Gastrocnemius medialis (tissue), 3 donors: ENCODE data around the gene ANXA5.

GRCh38 chr4:113316664-113317504 is 267.4 kb downstream of the ANK2 start:
- PRO-cap: no peak
- RAMPAGE, long total RNA, 3 experiments: no peak in any of the 3 experiments

- PRO-cap: no peak
- RAMPAGE, long total RNA, 3 experiments: no peak in any of the 3 experiments
Measured at GRCh38 chr4:113406685-113407164, 354.8 kb downstream of the CAMK2D start.

GRCh38 chr4:113453226-113453664 is 308.3 kb downstream of the CAMK2D start:
- PRO-cap: no peak
- RAMPAGE, long total RNA, 3 experiments: no peak in any of the 3 experiments

DNA sequence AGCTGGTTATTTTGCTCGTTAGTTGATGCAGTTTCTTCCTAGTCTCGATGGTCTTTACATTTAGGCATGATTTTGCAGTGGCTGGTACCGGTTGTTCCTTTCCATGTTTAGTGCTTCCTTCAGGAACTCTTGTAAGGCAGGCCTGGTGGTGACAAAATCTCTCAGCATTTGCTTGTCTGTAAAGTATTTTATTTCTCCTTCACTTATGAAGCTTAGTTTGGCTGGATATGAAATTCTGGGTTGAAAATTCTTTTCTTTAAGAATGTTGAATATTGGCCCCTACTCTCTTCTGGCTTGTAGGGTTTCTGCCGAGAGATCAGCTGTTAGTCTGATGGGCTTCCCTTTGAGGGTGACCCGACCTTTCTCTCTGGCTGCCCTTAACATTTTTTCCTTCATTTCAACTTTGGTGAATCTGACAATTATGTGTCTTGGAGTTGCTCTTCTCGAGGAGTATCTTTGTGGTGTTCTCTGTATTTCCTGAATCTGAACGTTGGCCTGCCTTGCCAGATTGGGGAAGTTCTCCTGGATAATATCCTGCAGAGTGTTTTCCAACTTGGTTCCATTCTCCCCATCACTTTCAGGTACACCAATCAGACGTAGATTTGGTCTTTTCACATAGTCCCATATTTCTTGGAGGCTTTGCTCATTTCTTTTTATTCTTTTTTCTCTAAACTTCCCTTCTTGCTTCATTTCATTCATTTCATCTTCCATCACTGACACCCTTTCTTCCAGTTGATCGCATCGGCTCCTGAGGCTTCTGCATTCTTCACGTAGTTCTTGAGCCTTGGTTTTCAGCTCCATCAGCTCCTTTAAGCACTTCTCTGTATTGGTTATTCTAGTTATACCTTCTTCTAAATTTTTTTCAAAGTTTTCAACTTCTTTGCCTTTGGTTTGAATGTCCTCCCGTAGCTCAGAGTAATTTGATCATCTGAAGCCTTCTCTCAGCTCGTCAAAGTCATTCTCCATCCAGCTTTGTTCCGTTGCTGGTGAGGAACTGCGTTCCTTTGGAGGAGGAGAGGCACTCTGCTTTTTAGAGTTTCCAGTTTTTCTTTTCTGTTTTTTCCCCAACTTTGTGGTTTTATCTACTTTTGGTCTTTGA is 268.0 kb downstream of the CAMK2D start:
- PRO-cap: no peak
- RAMPAGE, long total RNA, 3 experiments: no peak in any of the 3 experiments

DNA sequence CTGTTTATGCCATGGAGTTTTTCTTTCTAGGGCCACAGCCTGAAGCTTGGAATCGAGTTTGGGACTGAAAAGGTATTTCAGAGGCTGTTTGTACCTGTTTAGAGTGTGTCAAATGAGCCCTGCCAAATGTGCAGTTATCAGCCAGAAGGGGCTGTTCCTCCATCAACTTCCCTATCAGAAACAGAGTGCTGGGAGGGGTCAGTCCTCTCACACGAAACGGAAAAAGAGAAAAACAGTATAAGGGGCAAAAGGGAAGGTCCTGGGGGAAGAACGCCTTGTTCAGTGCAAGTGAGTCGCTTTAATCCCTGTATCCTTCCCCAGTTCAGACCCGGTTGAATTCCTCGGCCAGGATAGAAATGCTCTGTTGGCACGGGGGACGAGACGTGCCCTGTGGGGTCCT is 199.9 kb upstream of the NDST3 start:
- PRO-cap: no peak
- RAMPAGE, long total RNA, 3 experiments: no peak in any of the 3 experiments

DNA sequence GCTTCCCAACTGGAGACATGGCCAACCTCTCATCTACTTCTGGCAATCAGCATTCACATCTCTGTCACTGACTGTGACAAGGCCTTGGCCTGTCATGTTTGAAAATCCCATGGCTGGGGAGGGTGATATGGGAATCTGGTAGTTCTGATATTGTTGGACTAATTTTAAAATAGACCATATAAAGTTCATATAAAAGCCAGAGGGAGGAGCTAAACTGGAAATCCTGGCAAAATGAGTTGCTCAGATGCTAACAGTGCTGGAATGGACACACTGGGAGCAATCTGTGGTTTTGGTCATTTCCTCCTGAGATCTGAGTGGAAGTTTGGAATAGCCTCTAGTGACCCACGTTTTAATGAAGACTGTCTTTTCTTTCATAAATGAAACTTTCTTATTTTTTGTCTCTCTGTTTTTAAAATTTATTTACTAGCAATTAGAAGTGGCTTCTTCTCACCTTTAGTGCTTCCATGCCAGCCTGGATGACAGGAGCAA is 66.4 kb downstream of the METTL14 start:
- PRO-cap: no peak
- RAMPAGE, long total RNA, 3 experiments: no peak in any of the 3 experiments

DNA sequence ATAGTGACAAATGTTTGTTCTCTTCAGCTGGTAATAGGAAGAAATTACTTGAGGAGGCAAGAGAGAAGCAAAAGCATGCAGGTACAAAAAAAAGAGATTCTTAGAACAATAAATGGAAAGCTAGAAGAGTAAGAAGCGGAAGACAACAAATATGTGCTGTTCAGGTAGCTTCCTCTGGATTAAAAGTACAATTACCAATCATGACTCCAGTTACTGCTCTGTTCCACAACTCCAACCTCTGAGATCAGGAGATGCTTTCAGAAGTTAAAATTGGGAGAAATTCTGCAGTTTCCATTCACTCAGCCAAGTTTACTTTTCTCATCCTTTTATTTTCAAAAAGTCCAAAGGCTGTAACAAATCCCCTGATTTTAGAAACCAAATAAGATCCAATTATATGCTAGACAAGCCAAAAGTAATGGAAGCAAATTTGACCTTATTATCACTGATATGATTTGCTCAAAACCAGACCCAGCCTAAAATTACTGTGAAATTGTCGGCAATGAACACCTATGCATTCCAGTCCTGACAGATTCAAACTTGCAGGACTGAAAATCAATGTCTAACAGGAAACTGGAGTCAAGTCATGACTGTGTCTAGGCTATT is 65.6 kb downstream of the SEC24D start:
- PRO-cap: no peak
- RAMPAGE, long total RNA, 3 experiments: no peak in any of the 3 experiments

GRCh38 chr4:118948441-118948833 is 59.8 kb downstream of the SYNPO2 start:
- PRO-cap: unidirectional peak, minus-strand start at chr4:118948710
- RAMPAGE, long total RNA, 3 experiments: no peak in any of the 3 experiments

- PRO-cap: bidirectional peak, plus-strand start at chr4:119046513, minus-strand start at chr4:119046419
- RAMPAGE, long total RNA, 3 experiments: no peak in any of the 3 experiments
Measured at GRCh38 chr4:119046365-119046773, 89.3 kb upstream of the MYOZ2 start.

DNA sequence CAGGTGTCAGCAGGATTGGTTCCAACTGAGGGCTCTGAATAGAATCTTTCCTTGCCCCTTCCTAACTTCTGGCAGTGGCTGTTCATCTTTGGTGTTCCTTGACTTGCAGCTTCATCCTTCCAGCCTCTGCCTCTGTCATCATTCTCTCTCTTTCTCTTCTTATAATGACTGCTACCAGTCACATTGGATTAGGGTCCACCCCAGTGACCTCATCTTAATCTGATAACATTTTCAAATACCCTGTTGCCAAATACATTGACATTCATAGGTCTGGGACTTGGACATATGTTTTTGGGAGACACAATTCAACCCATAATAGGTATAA is 6.7 kb downstream of the USP53 start:
- PRO-cap: no peak
- RAMPAGE, long total RNA, 3 experiments: no peak in any of the 3 experiments

DNA sequence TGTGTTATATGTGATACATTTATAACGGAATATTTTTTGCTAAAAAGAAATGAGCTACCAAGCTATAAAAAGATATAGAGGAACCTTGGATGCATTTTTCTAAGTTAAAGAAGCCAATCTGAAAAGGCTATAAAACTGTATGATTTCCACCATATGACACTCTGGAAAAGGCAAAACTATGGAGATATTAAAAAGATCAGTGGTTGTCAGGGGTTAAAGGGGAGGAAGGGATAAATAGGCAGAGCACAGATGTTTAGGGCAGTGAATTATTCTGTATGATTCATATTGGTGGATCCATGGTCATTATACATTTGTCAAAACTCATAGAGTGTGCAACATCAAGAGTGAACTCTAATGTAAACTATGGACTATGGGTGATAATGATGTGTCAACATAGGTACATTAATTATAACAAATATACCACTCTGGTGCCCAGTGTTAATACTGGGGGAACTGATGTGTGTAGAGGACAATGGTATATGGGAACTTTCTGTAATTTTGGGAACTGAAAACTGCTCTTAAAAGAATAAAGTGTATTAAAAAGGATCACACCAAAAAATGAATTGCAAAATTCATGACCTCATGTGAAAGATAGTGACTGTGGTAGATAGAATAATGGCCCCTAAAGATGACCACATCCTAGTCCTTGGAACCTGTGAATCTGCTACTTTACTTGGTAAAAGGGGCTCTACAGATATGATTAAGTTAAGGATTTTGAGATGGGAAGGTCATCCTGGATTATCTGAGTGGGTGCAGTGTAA is 146.6 kb downstream of the PDE5A start:
- PRO-cap: no peak
- RAMPAGE, long total RNA, 3 experiments: no peak in any of the 3 experiments

- PRO-cap: unidirectional peak, minus-strand start at chr4:119491146
- RAMPAGE, long total RNA, 3 experiments: no peak in any of the 3 experiments
Measured at GRCh38 chr4:119490924-119491354, 137.7 kb downstream of the PDE5A start.

DNA sequence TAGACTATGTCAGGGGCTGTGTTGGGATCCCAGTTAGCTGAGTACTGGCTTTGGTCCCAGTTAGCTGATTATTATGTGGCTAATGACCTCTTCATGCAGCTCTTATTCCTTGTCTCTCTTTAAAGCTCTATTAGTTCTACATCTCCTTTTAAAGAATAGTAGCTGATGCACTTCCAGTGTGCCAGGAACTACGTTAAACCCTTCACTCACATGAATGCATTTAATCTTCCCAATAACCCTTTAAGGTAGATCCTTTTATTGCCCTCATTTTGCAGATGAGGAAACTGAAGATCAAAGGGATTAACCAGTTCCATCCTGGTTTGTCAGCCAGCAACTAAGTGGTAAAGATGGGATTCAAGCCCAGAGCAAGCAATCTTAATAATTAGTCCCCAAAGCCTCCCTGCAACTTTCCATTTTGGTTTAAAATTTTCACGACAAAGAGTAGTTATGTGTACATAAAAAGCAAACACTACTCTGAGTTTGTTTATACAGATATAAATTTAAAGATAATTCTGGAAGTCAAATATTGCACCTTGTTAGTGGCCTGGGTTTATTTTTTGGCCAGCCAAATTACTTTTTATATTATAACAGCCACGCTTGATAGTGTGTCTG is 37.4 kb downstream of the PDE5A start:
- PRO-cap: unidirectional peak, minus-strand start at position 121 of the sequence
- RAMPAGE, long total RNA, 3 experiments: no peak in any of the 3 experiments

DNA sequence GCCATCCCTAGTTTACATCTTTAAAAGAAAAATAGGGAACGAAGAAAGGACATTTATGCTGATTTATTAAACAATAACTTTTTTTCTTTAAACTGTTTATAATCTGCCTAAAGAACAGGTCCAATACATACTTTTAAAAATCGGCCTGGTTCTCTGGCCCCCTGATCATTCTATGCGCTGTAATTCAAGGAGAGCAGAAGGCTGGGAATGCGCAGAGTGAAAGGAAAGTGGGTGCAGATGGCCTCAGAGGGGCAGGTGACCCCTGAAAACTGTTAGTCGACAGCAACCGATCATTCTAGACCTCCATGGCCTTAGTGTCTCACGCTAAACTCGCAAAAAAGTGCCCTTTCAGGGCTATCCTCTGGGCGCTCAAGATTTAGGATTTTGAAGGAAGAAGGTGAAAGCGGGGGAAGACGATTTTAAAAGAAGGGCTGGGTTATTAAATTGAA is 2.2 kb downstream of the PDE5A start:
- PRO-cap: no peak
- RAMPAGE, long total RNA, 3 experiments: no peak in any of the 3 experiments

DNA sequence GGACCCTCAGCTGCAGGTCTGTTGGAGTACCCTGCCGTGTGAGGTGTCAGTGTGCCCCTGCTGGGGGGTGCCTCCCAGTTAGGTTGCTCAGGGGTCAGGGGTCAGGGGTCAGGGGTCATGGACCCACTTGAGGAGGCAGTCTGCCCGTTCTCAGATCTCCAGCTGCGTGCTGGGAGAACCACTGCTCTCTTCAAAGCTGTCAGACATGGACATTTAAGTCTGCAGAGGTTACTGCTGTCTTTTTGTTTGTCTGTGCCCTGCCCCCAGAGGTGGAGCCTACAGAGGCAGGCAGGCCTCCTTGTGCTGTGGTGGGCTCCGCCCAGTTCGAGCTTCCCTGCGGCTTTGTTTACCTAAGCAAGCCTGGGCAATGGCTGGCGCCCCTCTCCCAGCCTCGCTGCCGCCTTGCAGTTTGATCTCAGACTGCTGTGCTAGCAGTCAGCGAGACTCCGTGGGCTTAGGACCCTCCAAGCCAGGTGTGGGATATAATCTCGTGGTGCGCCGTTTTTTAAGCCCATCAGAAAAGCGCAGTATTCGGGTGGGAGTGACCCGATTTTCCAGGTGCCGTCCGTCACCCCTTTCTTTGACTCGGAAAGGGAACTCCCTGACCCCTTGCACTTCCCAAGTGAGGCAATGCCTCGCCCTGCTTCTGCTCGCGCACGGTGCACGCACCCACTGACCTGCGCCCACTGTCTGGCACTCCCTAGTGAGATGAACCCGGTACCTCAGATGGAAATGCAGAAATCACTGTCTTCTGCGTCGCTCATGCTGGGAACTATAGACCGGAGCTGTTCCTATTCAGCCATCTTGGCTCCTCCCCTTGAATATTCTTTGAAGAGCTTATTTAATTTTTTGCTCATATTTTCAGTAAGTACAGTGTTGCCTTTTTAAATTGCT is 189.6 kb upstream of the MAD2L1 start:
- PRO-cap: no peak
- RAMPAGE, long total RNA, 3 experiments: no peak in any of the 3 experiments

GRCh38 chr4:121039852-121040280 is 32.5 kb downstream of the NDNF start:
- PRO-cap: no peak
- RAMPAGE, long total RNA, 3 experiments: no peak in any of the 3 experiments

GRCh38 chr4:121183321-121183855 is 19.3 kb upstream of the TNIP3 start:
- PRO-cap: no peak
- RAMPAGE, long total RNA, 3 experiments: no peak in any of the 3 experiments

GRCh38 chr4:121199920-121200612 is 35.9 kb upstream of the TNIP3 start:
- PRO-cap: no peak
- RAMPAGE, long total RNA, 3 experiments: no peak in any of the 3 experiments

DNA sequence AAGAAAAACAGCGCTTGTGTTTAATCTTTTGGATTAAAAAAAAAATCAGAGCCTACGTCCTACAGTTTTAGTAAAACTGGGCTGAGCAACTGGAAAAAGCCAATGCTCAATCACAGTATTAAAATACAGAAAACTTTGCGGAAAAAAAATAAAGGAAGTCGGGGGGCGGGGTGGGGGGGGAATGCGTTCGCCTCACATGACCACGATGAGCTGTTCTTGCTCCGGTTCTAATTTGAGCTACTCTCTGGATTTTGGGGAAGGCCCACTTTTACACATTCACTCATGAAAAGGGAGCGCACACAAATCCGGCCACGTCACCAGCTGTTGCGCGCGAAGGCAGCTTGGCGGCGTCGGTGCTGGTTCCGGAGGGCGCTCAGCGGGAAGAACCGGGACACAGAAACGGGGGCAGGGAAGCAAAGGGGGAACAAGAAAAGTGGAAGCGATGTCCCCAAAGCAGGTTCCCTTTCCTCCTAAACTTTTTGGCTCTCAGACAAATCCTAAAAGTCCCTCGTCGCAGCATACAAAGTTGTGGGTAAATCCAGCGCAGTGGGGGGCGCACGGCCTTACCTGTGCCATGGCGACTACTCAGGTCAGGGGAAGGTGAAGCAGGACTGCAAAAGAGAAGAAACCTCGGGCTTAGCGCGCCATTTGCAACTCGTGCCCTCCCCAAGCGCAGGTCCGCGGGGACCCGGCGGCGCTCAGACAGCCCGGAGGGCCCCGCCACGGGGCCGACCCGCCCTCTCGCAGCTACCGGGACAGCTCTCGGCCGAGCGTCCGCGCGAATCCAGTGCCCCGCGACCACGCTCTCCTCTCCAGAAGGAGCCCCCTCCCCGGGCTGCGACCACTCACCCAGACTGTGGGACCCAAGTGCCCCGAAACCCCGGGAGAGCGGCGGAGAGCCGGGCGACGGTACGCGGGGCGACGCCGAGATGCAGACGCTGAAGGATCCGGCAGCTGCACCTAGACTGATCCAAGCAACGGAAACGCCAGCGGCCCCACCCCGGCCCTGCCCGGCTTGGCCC is at the start of gene ANXA5:
ANXA5 (minus strand) TSS at position 967 of the 1,022 bp plus-strand sequence.
- PRO-cap: bidirectional peak, plus-strand start at position 312 of the sequence, minus-strand start at position 207 of the sequence; bidirectional peak, plus-strand start outside the sequence, minus-strand start at position 962 of the sequence
- RAMPAGE, long total RNA, 3 experiments: start-site peak on the minus strand in 3 of 3 experiments, centred at positions 927 to 949 of the sequence, 94 to 1,449 reads per replicate

DNA sequence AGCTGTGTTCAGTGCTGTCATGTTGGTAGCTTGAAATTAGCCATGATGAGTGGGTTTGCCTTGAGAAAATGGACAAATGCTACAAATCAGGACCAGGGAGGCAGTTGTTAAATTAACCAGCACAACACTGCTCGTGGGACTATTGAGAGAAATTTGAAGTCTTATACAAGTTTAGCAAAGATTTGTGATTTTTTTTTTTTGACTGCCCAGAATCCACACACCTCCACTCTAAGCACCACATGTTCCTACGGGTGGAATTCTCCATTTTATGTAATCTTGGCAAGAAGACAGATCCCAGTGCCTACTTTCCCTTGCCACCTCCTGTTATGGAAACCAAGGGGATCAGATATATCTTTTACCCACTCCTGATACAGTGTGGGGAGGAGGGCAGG is 2.4 kb upstream of the SMIM43 start:
- PRO-cap: no peak
- RAMPAGE, long total RNA, 3 experiments: no peak in any of the 3 experiments